Measurements from ENCODE around the gene NPM1.

DNA sequence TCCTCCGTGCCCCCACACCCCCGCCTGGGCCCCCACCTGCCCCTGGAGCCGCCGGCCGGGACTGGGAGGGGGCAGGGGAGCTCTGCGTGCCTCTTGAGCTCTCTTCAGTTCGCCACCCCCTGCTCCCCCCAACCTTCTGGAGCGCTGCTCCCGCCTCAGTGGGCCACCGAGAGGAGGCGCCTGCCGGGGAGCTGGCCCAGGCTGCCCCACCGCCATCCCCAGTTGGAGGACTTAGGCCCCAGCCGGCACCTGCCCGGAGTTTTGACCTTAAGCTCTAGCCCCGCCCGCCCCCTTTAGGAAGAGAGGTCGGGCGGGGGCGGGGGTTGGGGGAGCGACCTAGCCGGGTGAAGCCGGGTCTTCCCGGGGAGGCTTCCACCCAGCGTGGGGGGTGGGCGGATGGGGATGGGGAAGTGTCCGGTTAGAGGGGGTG is 859 bp downstream of the WWC1 start:
- PRO-cap, 2 experiments = peak in 1 of 2 experiments; most common minus-strand start position 233 of the sequence (in 1)

DNA sequence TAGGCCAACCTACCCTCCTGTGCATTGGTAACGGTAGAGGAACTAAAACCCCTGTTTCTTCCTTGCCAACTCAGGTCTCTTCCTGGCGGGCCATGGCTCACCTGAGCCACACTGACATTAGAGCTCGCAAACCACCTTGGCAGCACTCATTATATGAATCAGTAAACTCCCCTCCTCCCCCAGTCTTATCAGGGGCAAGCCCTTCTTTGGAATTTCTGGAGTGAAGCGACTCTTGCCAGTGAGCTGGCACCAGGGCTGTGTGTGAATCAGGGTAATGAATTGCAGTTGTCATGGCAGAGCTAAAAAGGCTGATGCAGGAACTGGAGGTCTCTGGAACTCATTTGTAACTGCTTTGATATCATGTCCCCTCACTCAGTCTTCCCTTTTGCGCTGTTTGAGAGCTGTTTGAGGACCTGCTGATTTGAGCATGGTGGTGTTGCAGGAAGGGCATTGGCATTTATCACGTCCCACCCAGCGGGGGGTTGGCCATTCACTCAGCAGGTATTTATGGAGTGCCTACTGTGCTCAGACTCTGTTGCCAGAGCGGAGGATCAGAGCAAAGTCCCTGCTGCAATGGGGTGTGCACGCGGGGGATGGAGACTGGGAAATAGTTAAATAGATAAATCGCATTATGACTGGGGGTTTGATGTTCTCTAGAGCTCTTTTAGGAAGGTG is 10.5 kb downstream of the WWC1 start:
- PRO-cap, 2 experiments = no peak in any of the 2 experiments

DNA sequence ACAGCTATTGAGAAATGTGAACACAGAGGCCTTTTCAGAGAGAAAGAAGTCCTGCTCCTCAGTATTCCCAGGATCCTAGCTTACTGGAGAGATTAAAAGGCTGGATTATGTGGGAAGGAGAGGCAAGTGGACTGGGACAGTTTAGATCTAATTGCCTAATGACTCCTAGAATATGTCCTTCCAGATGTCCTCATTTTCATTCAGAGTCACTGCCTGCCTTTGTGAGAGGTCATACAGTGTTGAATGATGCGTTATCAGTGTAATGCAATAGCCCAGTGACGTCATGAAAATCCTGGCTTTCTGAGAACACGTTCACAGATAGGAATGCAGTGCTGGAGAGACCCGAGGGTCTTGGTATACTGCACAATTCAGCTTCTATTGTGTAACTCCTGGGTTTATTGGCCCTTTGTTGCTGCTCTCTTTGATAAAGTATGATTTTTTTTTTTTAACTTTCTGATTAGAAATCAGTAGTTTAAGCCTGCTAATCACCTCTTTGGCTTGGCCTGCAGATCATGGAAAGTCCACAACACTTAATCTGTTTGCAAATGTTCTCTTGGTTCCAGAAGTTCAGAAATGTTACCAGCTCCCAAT is 26.3 kb downstream of the WWC1 start:
- PRO-cap, 2 experiments = peak in 1 of 2 experiments; most common minus-strand start position 202 of the sequence (in 1)

- PRO-cap, 2 experiments = no peak in any of the 2 experiments
Observed at GRCh38 chr5:168329269-168329780, 37.9 kb downstream of the WWC1 start.

DNA sequence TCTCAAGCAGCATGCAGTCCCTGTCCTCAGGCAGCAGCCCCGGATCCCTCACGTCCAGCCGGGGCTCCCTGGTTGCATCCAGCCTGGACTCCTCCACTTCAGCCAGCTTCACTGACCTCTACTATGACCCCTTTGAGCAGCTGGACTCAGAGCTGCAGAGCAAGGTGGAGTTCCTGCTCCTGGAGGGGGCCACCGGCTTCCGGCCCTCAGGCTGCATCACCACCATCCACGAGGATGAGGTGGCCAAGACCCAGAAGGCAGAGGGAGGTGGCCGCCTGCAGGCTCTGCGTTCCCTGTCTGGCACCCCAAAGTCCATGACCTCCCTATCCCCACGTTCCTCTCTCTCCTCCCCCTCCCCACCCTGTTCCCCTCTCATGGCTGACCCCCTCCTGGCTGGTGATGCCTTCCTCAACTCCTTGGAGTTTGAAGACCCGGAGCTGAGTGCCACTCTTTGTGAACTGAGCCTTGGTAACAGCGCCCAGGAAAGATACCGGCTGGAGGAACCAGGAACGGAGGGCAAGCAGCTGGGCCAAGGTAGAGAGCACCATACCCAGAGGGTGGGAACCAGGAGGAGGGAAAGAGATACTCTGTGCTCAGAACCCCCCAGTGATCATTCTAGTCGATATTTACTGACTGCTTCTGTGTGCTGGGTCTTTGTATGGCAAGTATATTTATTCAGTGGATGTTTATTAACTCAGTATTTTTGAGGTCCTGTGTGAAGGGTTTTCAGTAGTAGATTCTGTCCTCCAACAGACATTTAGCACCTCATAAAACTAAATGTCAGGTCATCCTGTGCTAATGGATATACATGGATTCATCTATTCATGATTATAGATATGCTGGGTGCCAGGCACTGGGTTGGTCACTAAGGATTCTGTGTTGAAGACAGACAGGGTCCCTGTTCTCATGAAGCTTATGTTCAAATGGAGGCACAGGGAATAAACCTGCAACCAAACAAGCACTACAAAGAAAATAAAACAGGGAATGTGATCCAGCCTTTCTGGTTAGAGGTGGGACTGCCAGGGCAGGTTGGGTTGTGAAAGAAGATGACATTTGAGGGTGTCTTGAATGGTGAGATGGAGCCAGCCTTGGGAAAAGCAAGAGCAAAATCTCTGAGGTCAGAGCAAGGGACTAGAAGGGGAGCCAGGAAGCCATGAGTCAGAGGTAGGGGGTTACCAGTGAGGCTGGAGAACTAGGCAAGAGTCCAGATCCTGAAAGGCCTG is 62.3 kb upstream of the RARS1 start:
- PRO-cap, 2 experiments = no peak in any of the 2 experiments

- PRO-cap, 2 experiments = no peak in any of the 2 experiments
Observed at GRCh38 chr5:168663593-168664245, 84.6 kb upstream of the PANK3 start.

DNA sequence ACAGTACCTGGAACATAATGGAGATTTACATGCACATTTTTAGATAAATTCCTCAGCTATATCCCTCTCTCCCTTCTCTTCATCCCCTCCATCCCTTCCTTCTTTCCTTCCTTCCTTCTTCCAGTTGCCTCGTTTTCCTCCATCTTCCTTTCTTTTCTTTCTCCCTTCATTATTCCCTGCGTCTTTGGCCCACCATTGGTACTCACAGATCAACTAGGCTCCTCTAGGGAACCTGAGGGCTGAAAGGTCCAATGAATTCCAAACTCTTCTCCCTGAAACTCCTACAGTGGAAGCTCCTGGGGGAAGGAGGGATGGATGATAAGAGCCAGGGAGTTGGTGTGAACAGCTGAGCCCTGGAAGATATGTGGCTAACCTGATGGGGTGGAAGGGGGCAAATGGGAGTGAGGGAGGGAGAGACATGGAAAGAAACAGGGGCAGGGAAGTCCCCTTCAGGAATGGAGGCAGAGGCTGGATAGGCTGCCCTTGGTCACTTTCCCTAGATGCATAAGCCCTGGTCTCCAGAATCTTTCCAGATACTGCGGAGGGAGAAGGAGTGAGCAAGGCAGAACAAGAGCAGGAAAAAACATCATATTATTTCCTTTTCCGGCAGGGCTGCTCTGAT is 85.4 kb upstream of the PANK3 start:
- PRO-cap, 2 experiments = no peak in any of the 2 experiments

DNA sequence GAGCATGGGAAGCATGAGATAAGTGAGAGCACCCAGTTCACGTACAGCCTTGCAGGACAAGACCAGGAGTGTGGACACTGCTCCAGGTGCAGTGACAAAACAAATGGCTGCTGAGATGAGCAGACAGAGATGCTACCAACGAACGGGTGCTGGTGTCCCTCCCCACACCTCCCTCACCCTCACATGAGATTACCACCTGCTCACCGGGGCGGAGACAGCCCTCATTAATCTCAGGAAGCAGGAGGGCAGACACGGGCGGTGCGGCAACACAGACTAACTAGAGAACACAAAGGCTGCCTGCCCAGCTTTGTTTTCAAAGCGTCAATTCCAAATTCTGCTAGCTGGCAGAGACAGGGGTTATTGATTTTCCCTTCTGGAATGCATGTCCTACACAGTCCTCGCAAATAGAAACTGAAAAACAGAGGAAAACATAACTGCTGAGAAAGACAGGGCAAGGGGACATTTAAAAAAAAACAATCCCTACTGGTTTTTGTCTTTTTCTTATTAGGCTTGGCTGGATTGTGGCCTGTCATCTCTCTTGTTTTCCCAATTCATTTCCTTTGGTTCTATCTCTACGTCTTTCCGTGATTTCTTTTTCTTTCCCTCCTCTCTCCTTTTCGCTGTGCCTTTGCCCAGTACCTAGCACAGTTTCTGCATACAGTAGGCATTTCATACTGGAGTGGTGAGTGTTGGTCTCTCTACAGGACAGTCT is 298.4 kb upstream of the PANK3 start:
- PRO-cap, 2 experiments = peak in 1 of 2 experiments; most common plus-strand start position 414 of the sequence (in 1)

DNA sequence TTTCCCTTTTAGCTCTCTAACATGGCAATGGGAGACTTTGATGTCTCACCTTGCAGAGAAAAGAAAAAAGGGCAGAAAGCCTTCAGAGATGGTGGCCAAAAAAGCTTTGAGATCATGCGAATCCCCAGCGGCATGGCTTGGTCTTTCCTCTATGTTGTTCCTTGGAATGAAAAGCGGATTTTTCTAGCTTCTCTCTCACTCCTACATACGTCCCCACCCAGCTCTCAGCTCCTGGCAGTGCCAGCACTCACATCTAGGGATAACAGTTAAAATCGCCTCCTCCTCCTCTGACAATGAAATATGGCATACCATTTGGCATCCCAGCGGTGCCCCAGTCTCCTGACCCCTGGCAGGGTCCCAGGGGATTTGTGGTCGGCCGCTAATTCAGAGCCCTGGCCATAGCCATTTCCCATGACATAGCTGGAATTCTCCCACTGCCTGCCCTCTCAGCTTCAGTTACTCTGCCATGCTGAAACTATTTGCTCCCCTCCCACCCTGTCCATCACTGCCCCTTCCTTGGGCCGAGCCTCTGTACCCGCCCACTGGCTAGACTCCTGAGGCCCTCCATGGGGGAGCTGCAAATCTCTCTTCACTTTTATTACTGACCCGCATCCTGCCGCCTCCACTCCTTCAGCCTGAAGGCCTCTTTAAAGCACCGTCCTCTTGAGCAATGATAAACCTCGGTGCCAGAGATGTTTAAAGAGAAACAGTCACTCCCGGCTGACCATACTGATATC is 139.9 kb downstream of the SLIT3 start:
- PRO-cap, 2 experiments = no peak in any of the 2 experiments

GRCh38 chr5:169649528-169650013 is 12.5 kb downstream of the DOCK2 start:
- PRO-cap, 2 experiments = no peak in any of the 2 experiments

GRCh38 chr5:169674238-169674603 is 37.1 kb downstream of the DOCK2 start:
- PRO-cap, 2 experiments = no peak in any of the 2 experiments

GRCh38 chr5:170238276-170238999 is 5.7 kb downstream of the C5orf58 start:
- PRO-cap, 2 experiments = no peak in any of the 2 experiments

DNA sequence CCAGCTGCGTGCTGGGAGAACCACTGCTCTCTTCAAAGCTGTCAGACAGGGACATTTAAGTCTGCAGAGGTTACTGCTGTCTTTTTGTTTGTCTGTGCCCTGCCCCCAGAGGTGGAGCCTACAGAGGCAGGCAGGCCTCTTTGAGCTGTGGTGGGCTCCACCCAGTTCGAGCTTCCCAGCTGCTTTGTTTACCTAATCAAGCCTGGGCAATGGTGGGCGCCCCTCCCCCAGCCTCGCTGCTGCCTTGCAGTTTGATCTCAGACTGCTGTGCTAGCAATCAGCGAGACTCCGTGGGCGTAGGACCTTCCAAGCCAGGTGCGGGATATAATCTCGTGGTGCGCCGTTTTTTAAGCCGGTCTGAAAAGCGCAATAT is 12.3 kb downstream of the C5orf58 start:
- PRO-cap, 2 experiments = no peak in any of the 2 experiments

GRCh38 chr5:170386555-170387144 is 2.5 kb downstream of the KCNMB1 start:
- PRO-cap, 2 experiments = no peak in any of the 2 experiments

GRCh38 chr5:170387778-170388407 is 1.3 kb downstream of the KCNMB1 start:
- PRO-cap, 2 experiments = no peak in any of the 2 experiments

- PRO-cap, 2 experiments = no peak in any of the 2 experiments
Observed at GRCh38 chr5:170752132-170753195, 31.1 kb upstream of the GABRP start.

- PRO-cap, 2 experiments = no peak in any of the 2 experiments
Observed at GRCh38 chr5:170763931-170764429, 19.5 kb upstream of the GABRP start.

GRCh38 chr5:171387207-171388245 is at the start of gene NPM1:
Gene NPM1, plus strand, starts transcription at chr5:171387849.
- PRO-cap, 2 experiments = peak in 2 of 2 experiments; most common plus-strand start chr5:171387855 (in 2); most common minus-strand start chr5:171387522 (in 2)

DNA sequence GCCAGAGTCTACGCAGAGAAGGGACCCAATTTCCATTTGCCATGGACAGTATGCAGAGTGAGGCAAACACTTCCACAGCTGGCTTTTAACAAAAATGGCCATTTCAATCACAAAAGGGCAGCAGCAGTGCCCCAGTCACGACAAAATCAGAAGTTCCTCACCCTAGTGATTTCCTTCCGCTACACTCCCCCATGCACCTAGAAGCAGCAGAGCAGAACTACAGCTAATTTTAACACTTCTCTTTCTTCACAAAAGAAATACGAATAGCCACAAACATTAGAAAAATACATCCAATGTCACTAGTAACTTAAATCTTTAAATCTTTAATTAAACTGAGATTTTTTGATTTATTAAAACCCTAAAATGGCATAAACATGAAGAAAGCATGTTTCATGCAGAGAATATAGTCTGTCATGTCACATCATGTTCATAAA is 27.8 kb downstream of the FBXW11 start:
- PRO-cap, 2 experiments = no peak in any of the 2 experiments

DNA sequence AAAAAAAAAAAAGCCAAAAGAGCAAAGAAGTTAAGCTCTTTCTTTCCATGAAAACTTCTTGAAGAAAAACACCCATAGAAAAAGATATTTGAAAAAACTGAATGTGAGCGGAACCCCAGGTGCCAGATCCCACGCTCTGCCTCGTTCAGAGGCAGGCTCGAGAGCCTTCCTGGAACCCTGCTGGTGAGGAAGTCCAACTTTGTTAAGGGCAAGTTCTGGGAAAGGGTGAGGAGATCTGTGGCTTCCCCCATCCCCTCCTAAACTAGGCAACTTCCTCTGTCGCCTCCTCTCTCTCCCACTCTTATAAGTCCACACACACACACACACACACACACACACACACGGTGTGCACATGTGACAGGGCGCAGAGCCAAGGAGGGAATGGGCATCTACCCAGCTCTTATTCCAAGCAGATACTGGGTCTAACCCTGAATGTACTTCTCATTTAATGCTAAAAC is 72.2 kb upstream of the FBXW11 start:
- PRO-cap, 2 experiments = no peak in any of the 2 experiments

Measured in Metastatic Liver Carcinoma in the Lung (tissue), 2 donors.